ENCODE data around the gene FGB.

- PRO-cap, 4 experiments, result no peak in any of the 4 experiments
- RAMPAGE, long total RNA, 2 experiments, result no peak in any of the 2 experiments
- RRBS, result no CpG with 5 or more reads among the region's 9 CpGs
These were observed 33.0 kb upstream of the TMEM131L start for GRCh38 chr4:153433113-153433541.

DNA sequence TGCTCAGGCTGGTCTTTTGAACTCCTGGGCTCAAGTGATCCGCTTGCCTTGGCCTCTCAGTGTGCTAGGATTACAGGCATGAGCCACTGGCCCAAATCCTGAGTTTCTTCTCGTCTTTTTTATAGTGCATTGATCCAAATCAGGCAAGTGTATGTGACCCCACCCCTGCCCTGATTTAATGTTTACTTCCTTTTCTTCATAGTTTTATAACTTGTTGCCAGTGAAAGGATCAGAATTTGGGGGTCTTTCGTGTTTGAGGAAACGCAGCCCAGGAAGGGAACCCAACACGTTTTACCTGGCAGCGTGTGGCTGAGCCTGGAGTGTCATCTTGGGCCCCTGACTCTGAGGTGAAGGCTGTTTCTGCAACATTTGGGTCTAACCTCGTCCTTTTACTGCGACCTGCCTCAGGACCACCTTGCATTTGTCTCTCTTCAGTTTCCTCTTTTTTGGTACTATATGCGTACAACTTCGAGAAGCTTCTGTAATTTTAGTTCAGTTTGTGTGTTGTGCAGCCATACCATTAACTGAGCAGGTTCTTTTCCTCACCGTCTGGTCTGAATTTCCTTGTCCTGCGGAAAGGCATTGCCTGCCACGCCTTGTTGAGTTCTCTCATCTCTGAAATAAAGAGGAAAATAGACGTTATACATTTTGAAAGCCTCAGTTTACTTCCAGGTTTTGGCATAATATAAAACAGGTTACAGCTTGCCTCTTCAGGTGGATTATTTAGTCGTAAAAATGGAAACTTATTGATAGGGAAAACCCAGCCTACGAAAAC is 61.5 kb downstream of the TMEM131L start:
- PRO-cap, 4 experiments, result no peak in any of the 4 experiments
- RAMPAGE, long total RNA, 2 experiments, result no peak in any of the 2 experiments
- RRBS, result no CpG with 5 or more reads among the region's 16 CpGs

DNA sequence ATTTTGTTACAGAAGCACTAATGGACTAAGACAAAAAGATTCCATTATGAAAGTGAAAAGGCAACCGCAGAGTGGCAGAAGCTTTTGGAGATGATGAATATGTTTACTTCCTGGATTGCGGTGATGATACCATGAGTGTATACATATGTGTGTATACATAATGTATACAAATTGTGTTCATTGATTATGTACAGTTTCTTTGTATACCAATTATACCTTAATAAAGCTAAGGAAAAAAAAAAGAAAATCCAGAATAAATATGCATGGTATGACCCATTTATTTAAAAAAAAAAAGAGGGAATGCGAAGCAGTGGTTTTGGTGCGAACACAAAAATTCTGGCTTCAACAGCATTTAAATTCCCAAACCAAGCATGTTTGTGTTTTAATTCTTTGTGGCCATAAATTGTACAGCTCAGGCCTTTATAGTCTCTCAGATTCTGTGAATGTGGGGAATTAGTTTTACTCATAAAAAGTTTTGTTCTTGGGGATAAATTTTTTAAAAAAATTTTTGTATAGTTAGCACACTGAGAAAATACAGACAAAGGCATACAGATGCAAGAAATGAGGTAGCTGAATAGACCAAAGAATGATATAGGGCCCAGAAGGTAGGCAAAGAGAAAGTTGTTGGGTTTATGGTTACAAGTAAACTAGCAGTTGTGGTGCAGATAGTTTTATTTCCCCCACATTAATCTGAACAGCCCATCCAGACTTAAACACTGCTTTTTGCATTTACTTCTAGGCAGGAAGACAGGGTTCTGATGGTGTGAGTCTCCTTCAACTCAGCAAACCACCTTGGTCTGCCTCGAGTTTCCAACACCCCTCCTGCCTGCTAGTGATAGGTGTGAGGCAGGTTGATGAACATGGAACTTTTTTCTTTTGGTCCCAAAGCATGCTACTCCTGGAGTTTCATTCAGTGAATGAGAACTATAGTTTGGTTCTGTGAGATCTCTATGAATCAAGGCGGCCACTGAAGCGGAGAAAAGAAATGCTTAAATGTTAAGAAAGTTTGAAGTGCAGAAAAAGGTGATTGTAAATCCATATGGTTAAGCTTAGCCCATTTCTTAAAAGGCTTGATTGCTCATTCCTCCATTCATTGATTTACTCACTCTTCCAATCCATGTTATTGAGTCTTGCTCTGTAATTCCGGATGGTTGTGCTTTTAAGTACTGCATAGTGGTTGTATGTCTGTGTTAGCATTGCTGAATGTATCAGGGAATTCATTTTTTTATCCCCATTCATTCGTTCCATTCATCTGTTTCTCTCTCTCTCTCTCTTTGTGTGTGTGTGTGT is 17.9 kb downstream of the TLR2 start:
- PRO-cap, 4 experiments, result no peak in any of the 4 experiments
- RAMPAGE, long total RNA, 2 experiments, result no peak in any of the 2 experiments
- RRBS, result no CpG with 5 or more reads among the region's 9 CpGs

GRCh38 chr4:153708322-153708773 is 24.3 kb downstream of the TLR2 start:
- PRO-cap, 4 experiments, result no peak in any of the 4 experiments
- RAMPAGE, long total RNA, 2 experiments, result no peak in any of the 2 experiments
- RRBS, result no CpG with 5 or more reads among the region's 2 CpGs

DNA sequence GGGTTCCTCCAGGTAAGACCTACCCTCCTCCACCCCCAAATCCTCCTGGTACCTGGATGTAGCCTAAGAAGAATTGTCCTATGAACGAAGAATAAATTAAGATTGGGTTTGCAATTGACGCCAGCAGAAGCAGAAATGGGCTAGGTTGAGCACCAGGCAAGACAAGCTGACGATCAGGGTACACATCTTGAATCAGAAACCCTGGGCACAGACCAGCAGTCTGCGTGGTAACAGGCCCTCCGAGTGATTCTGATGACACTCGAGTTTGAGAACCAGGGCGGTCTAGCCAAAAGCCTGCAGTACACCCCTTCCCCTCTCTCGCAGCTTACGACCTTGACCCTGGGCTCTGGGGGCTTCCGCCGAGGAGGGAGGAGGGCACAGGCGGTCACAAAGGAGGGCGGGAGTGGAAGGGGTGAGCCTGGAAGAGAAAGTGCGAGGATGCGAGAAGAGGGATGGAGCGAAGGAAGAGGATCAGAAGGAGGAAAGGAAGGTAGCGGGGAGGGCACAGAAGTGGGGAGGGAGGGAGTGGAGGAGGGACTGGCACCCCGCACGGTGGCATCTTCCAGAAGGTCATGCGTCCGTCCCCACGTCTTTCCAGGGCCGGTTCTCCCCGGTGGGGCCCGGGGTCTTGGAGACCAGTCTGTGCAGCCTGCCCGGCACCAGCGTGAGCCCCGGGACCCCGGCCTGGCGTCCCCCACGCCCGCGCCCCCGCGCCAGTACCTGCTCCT is 583 bp downstream of the RNF175 start:
- PRO-cap, 4 experiments, result no peak in any of the 4 experiments
- RAMPAGE, long total RNA, 2 experiments, result no peak in any of the 2 experiments
- RRBS, result 2% methylated on average over 7 of the region's 35 CpGs

- PRO-cap, 4 experiments, result no peak in any of the 4 experiments
- RAMPAGE, long total RNA, 2 experiments, result no peak in any of the 2 experiments
- RRBS, result 36% methylated on average over 8 of the region's 13 CpGs
These were observed 1.5 kb upstream of the SFRP2 start for GRCh38 chr4:153790389-153790684.

GRCh38 chr4:153790689-153791837 is 2.2 kb upstream of the SFRP2 start:
- PRO-cap, 4 experiments, result no peak in any of the 4 experiments
- RAMPAGE, long total RNA, 2 experiments, result no peak in any of the 2 experiments
- RRBS, result 4% methylated on average over 15 of the region's 66 CpGs

DNA sequence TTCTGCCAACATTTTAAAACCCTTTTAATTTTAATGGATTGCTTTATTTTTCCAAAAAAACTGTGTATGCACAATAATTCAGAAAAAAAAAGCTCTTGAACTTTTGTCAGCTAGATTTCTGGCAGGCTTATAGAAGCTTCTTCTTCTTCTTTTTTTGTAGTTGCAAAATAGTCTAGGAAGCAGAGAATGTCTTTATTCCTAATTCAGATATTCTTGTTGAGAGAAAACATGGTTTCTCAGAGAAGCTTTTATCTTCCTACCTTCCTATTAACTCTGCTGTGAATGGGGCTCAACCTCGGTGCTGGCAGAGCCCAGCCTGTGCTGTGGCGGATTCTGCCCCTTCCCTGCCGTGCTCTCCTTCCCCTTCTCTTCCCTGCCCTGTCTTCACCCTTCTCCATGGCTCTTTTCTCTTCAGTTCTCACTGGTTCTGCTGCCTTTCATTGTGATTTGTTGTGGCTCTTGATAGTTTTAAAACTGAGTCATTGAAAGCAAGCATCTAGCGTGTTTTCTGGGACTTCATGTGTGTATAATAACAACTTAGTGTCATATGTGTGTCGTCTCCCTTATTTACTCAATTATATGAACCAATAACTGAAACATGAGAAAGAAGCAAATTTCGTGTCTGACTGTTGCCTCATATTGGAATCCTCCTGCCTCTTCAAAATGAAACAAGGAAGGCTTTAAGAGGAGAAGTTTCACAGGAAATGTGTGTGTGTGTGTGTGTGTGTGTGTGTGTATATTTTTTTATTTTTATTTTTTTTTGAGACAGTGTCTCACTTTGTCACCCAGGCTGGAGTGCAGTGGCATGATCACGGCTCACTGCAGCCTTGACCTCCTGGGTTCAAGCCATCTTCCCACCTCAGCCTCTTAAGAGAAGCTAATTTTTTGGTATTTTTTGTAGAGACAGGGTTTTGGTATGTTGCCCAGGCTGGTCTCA is 145.6 kb upstream of the SFRP2 start:
- PRO-cap, 4 experiments, result peak in 1 of 4 experiments; most common minus-strand start position 658 of the sequence (in 1)
- RAMPAGE, long total RNA, 2 experiments, result no peak in any of the 2 experiments
- RRBS, result no CpG with 5 or more reads among the region's 7 CpGs

DNA sequence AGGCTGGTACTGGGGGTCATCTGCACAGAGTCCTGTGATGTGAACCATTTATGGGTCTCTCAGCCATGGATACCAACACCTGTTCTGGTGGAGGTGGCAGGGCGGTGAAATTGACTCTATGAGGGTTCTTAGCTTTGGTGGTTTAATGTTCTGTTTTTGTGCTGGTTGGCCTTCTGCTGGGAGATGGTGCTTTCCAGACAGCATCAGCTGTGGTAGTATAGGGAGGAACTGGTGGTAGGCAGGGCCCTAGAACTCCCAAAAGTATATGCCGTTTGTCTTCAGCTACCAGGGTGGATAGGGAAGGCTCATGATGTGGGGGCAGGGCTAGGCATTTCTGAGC is 208.1 kb upstream of the SFRP2 start:
- PRO-cap, 4 experiments, result peak in 1 of 4 experiments; most common minus-strand start position 185 of the sequence (in 1)
- RAMPAGE, long total RNA, 2 experiments, result no peak in any of the 2 experiments
- RRBS, result no CpG with 5 or more reads among the region's 2 CpGs

DNA sequence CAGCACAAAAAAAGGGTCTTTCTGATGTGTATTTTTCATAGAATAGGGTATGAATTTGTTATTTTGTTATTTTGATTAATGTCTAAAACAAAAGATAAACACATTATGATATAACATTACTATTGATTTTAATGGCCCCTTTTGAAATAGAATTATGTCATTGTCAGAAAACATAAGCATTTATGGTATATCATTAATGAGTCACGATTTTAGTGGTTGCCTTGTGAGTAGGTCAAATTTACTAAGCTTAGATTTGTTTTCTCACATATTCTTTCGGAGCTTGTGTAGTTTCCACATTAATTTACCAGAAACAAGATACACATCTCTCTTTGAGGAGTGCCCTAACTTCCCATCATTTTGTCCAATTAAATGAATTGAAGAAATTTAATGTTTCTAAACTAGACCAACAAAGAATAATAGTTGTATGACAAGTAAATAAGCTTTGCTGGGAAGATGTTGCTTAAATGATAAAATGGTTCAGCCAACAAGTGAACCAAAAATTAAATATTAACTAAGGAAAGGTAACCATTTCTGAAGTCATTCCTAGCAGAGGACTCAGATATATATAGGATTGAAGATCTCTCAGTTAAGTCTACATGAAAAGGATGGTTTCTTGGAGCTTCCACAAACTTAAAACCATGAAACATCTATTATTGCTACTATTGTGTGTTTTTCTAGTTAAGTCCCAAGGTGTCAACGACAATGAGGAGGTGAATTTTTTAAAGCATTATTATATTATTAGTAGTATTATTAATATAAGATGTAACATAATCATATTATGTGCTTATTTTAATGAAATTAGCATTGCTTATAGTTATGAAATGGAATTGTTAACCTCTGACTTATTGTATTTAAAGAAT is at the start of gene FGB:
TSS of gene FGB (plus strand) at position 589 of the 860 bp plus-strand sequence.
- PRO-cap, 4 experiments, result no peak in any of the 4 experiments
- RAMPAGE, long total RNA, 2 experiments, result no peak in any of the 2 experiments
- RRBS, result no CpG with 5 or more reads among the region's 3 CpGs

GRCh38 chr4:154618592-154619037 is 6.2 kb upstream of the FGG start:
- PRO-cap, 4 experiments, result no peak in any of the 4 experiments
- RAMPAGE, long total RNA, 2 experiments, result no peak in any of the 2 experiments
- RRBS, result no CpG with 5 or more reads among the region's 3 CpGs

DNA sequence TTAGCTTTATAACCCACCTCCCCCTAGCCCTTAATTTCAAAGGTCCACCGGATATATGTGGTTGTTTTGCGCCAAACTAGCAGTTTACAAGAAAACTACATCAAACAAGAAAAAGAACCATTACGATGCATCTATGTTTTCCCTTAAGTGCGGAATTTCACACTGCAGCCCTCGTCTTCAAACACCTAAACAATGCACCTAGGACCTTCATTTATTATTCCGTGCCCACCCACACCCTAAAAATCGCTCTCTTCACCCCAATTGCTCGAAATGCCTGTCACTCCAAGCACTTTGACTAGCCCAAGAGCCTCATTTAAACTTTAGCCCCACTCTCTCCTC is 255 bp upstream of the RBM46 start:
- PRO-cap, 4 experiments, result no peak in any of the 4 experiments
- RAMPAGE, long total RNA, 2 experiments, result no peak in any of the 2 experiments
- RRBS, result no CpG with 5 or more reads among the region's 8 CpGs

DNA sequence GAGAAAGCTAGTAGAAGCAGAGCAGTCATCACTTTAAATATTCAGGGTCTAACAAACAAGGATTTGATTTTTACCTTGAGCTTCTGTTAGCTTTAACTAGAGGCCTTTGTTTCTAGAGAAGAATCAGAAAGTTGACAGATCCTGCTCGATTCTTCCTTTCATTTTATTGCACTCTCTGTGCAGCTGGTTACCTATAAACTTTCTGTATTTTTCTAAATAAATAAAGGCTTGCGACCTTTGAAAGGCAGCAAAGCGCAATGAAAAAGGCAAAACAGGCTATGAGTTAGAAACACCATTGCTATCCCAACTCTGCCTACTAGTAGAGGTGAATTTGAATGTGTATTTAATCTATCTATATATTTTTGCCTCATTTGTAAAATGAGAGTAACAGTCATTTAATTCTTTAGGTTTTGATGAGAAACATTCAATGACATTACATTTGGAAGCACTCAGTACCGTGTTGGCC is 101.3 kb upstream of the NPY2R start:
- PRO-cap, 4 experiments, result no peak in any of the 4 experiments
- RAMPAGE, long total RNA, 2 experiments, result no peak in any of the 2 experiments
- RRBS, result no CpG with 5 or more reads among the region's 4 CpGs

DNA sequence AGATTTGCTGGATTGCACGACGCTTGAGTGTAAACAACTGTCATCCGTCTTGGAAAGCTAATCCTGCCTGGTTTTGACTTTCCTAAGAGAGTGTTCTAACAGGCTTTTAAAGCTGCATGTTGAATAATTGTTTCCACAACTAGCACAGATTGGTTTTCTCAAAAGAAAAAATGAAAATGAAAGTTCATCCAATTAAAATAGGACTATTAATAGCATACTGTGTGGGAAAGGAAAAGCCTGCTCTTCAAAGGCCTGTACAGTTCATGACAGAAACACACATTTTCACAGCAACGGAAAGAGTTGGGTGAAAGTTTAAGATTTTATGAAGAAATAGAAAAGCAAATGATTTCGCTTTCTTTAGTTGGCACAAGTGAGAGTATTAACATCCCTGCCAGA is 140.1 kb upstream of the GUCY1A1 start:
- PRO-cap, 4 experiments, result peak in 1 of 4 experiments; most common plus-strand start position 247 of the sequence (in 1); most common minus-strand start position 81 of the sequence (in 1)
- RAMPAGE, long total RNA, 2 experiments, result no peak in any of the 2 experiments
- RRBS, result no CpG with 5 or more reads among the region's 5 CpGs

GRCh38 chr4:156771332-156771902 is 200.2 kb downstream of the PDGFC start:
- PRO-cap, 4 experiments, result no peak in any of the 4 experiments
- RAMPAGE, long total RNA, 2 experiments, result no peak in any of the 2 experiments
- RRBS, result no CpG with 5 or more reads among the region's 6 CpGs

GRCh38 chr4:158121195-158121734 is 51.6 kb downstream of the GASK1B start:
- PRO-cap, 4 experiments, result peak in 3 of 4 experiments; most common plus-strand start chr4:158121440 (in 2)
- RAMPAGE, long total RNA, 2 experiments, result no peak in any of the 2 experiments
- RRBS, result no CpG with 5 or more reads among the region's 3 CpGs

DNA sequence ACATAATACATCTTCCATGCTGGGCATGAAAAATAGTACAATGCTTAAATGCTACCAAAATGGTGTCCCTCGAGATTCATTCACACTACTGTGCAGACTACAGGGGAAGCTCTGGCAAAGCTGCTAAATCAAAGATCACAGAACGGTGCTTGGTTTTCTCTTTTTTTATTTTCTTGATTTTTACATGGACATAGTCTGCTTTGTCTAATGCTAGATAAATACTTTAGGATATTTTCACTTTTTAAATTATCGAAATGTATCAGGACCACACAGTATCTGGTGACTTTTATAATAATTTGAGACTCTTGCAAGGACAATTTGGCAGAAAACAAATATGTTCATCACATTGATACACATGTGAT is 7.7 kb downstream of the GASK1B start:
- PRO-cap, 4 experiments, result peak in 2 of 4 experiments; most common plus-strand start position 75 of the sequence (in 2)
- RAMPAGE, long total RNA, 2 experiments, result no peak in any of the 2 experiments
- RRBS, result no CpG with 5 or more reads among the region's 3 CpGs

- PRO-cap, 4 experiments, result peak in 2 of 4 experiments; most common plus-strand start chr4:158168767 (in 2); most common minus-strand start chr4:158168648 (in 1)
- RAMPAGE, long total RNA, 2 experiments, result no peak in any of the 2 experiments
- RRBS, result no CpG with 5 or more reads among the region's 5 CpGs
These were observed 4.3 kb downstream of the GASK1B start for GRCh38 chr4:158168449-158169055.

GRCh38 chr4:158182626-158183003 is 9.8 kb upstream of the GASK1B start:
- PRO-cap, 4 experiments, result peak in 2 of 4 experiments; most common plus-strand start chr4:158182868 (in 1); most common minus-strand start chr4:158182806 (in 2)
- RAMPAGE, long total RNA, 2 experiments, result no peak in any of the 2 experiments
- RRBS, result no CpG with 5 or more reads among the region's 16 CpGs

DNA sequence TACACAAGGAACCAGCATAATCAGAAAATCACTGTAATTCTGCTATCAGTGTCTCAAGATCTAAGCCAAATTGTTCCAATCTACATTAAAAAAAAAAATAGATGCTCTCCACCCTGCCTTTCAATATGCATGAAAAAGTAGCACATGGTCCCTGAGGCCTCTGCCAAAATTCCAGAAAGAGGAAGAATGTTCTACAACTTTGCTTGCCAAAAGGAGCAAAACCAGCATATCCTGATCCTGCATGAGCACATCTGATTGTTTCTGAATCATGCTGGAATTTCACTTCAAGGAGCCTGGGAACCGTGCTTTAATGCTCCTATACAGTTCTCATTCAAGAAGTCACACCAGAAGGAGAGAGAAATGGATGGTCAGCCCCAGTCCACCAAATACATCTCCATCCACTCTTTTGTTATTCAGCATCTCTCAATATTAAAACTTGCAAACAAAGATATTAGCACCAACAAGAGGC is 92.2 kb downstream of the TMEM144 start:
- PRO-cap, 4 experiments, result peak in 1 of 4 experiments; most common plus-strand start position 282 of the sequence (in 1); most common minus-strand start position 127 of the sequence (in 1)
- RAMPAGE, long total RNA, 2 experiments, result no peak in any of the 2 experiments
- RRBS, result no CpG with 5 or more reads among the region's 1 CpG

Measured in uterus (tissue), 7 donors.